H7 (cell line): ENCODE measurements around the genes SMIM41, KRT6C and KRT2.

DNA sequence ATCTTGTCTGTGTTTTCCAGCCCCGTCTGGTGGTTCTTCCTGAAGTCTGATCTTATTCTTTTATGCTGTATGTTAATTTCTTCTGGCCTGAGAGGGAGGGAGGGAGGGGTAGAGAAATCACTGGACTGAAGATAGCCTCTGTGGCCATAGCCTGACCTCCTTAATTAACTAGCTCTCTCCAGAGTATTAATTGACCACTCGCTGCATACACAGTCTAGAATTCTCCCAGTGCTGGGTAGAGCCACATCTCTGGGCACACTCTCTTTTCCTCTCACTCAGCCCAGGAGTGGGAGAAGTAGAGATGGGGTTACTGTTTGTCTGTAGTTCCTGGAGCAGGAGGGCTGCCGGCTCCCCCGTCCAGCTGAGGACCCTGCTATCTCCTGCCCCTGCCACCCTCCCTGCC is 6.4 kb upstream of the NR4A1 start:
- RAMPAGE, long total RNA = no peak

DNA sequence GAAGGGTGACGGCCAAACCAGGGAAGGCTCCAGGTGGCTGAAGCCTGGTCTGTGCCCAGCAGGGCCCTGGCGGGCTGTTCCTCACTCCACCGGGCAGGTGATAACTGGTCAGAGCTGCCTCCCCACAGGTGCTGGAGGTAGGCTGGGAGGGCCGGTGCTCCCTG is 1.2 kb upstream of the NR4A1 start:
- RAMPAGE, long total RNA = no peak

GRCh38 chr12:52052853-52053116 is 1.5 kb downstream of the NR4A1 start:
- RAMPAGE, long total RNA = no peak

- RAMPAGE, long total RNA = no peak
Measured at GRCh38 chr12:52079401-52080371, at the start of gene SMIM41. Gene SMIM41 (plus strand): TSS chr12:52079704.

DNA sequence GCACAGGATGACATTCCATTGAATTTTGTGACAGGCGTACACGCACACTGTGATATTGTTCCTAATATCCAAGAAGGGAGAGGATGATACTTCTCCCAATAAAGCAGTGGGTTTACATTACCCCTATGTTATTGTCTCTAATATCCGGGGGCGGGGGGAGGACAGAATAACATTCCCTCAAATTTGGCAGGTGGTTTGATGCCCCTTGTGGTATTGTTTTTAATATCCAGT is 36.2 kb downstream of the SMIM41 start:
- RAMPAGE, long total RNA = no peak

GRCh38 chr12:52142600-52142973 is 49.2 kb downstream of the KRT80 start:
- RAMPAGE, long total RNA = no peak

DNA sequence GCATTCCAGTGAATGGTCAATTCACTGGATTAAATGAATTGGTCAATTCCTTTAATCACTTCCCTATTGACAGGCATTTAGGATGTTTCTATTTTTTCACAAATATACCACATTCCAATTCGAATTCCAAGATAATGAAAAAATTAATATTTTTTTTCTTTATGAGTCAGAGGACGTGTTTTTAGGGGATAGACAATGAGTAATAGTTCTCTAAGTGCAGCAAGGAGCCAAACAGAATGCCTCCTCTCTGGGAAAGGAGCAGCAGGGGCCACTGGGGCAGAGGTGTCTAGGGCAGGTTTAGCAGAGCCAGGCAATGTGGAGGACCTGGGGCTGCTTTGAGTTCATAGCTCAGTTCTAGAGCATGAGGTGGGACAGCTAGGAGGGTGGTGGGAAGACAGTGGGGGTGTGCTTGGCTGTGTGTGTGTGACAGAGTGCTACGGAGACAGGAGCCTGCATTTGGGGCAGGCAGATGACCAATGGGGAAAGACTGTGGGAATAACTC is 2.7 kb upstream of the KRT7 start:
- RAMPAGE, long total RNA = no peak

DNA sequence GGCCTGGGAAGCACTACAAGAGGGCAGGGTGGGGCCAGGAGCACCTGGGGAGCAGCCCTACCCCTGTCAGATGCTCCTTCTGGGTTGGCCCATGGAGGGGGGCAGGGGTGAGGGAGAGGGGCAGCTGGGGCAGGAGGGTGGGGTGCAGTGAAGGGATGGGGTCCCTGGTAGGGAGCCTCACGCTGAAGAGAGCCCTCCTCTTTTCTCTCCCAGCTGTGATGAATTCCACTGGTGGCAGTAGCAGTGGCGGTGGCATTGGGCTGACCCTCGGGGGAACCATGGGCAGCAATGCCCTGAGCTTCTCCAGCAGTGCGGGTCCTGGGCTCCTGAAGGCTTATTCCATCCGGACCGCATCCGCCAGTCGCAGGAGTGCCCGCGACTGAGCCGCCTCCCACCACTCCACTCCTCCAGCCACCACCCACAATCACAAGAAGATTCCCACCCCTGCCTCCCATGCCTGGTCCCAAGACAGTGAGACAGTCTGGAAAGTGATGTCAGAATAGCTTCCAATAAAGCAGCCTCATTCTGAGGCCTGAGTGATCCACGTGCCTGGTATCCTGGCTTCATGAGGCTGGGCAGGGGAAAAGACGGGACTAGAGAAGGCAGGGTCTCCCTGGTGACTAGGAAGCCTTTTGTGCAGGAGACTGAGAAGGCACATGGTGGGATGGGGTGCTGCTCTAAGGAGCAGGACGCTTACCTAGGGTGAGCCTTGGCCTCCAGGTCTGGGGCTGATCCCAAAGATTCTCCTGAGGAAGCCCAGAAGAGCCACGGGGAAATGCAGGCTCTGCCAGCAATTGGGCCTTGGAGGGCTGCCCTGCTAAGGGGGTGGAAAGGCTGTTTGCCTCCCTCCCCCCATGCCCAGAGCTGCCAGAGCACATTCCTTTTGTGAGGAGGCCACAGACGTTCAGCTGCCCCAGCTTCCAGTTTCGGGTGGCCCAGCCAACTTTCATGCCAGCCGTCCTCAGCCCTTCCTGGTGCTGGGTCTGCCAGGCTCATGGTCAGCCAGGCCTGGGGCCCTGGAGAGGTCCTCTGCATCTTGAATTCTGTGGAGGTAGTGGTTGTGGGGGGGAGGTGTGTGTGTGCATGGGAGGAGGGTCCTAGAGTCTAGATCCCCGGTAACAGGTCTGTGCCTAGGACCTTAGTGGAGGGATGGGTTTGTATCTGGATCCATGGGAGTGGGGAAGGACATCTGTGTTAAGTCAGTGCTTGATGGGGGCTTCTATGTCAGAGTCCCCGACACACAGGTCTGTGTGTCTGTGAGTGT is 15.8 kb downstream of the KRT7 start:
- RAMPAGE, long total RNA = no peak

DNA sequence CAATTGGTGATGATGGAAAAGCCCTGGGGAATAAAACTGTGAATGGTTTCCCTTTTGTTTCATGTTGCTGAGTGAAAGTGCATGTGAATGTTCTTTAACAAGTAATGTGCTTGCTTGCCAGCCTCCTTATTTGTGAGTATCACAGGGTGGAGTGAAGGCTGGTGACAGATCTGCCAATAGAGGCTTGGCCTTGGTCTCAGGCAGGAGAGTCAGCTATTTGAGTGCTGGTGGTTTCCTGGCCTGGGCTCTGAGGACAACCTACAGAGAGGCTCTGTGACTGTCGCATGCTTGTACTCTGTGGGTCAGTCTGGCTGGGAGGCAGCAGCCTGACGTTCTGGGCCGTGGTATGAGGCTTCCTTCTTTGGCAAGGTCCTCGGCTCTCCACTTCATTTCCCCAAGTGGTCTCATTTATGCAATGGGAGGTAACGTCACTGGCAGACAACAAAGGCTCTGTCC is 20.6 kb downstream of the KRT85 start:
- RAMPAGE, long total RNA = no peak

DNA sequence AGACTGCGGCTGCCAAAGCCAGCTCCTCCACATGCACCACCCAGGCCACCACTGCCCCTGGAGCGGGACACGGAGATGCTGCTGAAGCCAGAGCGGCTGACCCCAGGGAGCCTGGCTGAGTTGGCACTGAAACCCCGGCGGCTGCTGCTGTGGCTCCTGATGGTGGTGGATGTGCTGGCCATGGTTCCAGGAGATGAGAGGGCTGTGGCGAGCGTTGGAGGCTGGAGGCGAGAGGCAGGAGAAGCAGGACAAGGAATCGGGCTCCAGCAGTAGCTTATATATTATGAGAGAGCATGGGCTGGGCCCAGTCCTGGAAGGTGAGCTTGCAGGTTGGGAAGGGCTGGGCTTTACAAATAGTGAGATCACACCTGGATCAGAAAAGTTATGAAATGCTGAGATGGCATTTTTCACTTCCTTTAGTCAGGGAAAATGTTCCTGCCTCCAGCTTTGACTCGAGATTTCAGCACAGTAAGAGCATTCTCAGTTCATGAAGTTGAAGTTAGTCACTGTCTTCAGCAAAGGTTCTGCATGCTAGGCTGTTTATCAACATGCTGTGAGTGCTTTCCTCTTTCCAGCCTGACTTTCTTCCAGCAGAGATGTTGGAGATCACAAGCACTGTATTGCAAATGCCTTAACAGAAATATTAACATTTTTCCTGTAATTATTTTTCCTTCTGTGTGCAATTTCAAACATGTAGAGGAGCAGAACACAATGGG is at the start of gene KRT6C:
Gene KRT6C (minus strand): TSS at position 250 of the 716 bp plus-strand sequence.
- RAMPAGE, long total RNA = no peak

- RAMPAGE, long total RNA = no peak
Measured at GRCh38 chr12:52516007-52517198, 3.8 kb downstream of the KRT5 start.

DNA sequence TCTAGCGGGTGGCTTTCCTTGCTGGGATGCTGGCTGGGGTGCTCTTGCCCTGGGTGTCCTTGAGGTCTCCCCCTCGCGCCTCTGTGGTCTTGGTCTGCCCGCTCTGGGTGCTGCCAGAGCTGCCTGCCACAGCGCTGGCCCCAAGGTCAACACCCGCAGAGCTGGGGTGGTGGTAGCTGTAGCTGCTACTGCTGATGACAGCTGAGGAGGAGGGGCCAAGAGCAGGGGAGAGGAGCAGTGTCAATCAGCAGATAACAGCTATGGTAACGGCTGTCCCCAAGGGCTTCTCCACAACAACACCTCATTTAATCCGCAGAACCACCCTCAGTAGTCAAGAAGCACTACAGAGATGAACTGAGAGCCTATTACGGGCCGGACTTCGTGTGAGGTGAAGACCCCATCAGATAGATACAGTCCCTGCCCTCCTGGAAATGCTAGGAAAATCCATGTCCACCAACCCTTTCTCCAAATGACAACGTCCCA is 6.6 kb downstream of the KRT74 start:
- RAMPAGE, long total RNA = no peak

DNA sequence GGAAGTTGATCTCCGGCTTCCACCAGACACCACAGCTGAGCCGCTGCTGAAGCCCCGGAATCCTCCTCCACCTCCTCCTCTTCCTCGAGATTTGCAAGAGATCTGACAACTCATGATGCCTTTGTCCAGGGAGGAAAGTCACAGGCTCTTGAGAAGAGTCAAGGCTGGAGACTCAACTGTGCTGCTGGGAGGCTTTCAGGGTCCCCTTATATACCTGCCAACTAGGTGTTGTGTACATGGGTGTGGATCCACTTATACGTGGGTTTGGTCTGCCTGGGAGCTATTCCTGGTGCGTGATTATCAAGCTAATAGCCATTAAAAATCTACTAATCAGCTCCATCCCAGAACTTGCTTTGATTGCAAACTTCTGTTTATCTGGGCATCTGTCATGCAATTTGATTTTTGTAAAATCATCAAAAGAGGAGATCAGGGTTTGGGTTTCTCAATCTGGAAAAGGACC is at the start of gene KRT2:
Gene KRT2 (minus strand): TSS at position 183 of the 460 bp plus-strand sequence.
- RAMPAGE, long total RNA = no peak

DNA sequence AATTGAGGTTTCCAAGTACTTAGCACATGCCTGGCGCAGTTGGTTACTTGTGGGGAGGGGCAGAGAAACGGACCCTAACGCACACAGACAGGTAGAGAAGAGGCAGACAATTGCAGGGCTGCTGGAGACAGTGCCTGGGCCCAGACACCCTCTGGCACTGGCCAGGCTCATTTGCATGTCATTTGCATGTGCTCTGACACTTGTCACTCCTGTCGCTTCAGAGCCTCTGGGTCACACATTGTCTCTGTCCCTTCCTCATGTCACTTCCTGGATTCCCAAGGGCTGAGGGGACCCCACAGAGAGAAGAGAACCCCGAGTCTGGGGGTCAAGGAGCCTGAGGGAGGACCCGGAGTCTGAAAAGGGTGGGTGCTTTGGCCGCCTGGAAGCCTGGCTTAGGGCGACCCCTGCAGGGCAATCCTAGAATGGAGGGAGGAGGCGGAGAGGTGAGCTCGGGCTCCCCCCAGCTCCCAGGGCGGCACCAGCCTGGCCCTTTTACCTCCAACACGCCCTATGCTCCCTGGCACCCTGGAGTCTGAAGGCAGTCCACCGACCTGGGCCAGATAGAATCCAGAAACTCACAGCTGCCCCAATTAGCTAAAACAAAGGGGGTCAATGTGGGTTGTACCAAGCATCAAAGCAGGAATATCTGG is 21.6 kb upstream of the KRT78 start:
- RAMPAGE, long total RNA = no peak

DNA sequence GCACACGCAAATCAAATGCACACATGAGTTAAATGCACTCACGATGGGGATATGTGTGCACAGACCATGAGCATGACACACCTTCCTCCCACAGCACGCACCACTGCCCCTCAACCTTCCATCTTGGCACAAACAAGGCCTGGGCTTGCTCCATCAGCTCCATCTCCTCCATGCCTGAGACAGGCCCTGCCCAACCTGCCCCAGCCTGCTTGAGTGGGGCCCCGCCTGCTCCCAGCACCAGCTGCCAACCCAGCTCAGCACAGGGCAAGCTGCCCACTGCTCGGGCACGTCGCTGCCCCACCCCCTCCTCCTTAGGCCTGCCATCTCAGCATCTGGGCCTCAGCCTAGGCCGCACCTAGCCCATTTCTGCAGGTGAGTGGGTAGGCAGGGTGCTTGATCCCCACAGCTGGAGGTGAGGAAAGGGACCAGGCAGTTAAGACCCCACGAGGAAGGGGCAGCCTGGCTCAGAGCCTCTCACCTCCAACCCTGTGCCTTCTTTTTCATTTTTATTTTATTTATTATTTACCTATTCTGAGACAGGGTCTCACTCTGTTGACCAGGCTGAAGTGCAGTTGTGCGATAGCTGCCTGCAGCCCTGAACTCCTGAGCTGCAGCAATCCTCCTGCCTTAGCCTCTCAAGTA is 27.7 kb upstream of the KRT78 start:
- RAMPAGE, long total RNA = no peak

GRCh38 chr12:52898287-52898671 is 6.6 kb downstream of the KRT8 start:
- RAMPAGE, long total RNA = no peak

GRCh38 chr12:52906982-52907647 is 2.2 kb upstream of the KRT8 start:
- RAMPAGE, long total RNA = no peak

- RAMPAGE, long total RNA = no peak
Measured at GRCh38 chr12:52924990-52925749, 20.3 kb upstream of the KRT8 start.

- RAMPAGE, long total RNA = no peak
Measured at GRCh38 chr12:52927141-52927830, 21.6 kb upstream of the KRT18 start.

- RAMPAGE, long total RNA = no peak
Measured at GRCh38 chr12:52975223-52975743, 26.4 kb downstream of the KRT18 start.